NALM6 (cell line): ENCODE results near the genes SMTNL1, CLP1, OR5B2, GLYAT, OOSP3 and MS4A4E.

GRCh38 chr11:57537058-57537765 lies at the start of gene SMTNL1:
Gene SMTNL1, plus strand, starts transcription at chr11:57537595.
- PRO-cap, result no peak

DNA sequence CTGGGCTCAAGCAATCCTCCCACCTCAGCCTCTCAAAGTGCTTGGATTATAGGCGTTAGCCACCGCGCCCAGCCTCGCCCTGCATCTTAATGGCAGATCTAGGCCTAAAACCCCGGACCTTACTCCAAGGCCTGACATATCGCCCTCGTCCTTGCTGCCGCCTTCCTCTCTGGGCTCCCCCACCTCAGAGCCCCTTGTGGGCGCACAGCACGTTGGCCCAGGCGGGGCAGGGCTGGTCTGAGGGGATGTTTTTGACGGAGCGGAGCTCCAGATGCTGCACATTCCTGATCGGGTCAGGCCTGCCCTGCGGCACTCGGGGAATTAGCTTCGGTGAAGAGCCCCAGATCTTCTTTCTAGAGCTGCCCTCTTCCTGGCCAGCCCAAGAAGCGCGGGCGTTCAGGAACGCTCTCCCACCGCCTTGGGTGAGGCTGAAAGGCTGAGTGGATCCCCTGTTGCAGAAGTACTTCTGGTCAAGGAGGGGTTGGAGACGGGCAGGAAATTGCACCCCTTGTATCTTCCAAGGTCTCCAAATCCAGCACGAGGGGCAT lies 12.1 kb downstream of the YPEL4 start:
- PRO-cap, result no peak

DNA sequence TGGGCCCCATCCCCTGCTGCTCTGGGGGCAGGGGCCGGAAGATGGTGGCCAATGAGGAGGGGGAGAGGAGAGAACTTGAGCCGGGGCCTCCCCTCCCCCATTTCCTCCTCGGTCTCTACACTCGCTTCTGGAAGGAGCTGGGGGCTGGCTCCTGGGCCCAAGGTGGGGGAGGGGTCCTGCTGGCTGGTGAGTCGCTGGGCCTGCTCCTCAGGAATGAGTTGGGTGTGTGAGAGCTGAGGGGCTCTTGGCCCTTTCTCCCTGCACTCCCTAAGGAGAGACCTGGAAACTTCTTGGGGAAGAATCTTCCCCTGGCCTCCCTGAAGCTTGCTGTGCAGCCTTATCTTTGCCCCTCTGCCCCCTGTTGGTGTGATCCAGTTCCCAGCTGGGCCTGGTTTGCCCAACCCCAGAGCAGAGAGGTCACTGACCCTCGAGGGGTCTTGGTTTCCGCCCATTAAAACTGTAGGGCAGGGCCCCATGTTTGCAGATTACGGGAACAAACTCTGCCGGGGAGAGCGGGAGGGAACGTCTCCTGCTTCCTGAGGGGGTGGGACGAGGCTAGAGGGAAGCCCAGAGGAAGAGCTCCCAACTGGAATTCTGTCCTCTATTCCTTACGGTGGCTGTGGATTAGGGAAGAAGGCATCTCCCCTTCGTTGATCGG lies 10.1 kb downstream of the YPEL4 start:
- PRO-cap, result no peak

GRCh38 chr11:57657250-57658018 lies at the start of gene CLP1:
Gene CLP1, plus strand, starts transcription at chr11:57657762.
- PRO-cap, result bidirectional peak, plus-strand start at chr11:57657762, minus-strand start at chr11:57657430

- PRO-cap, result no peak
These were observed 7.4 kb downstream of the MED19 start for GRCh38 chr11:57704241-57705349.

GRCh38 chr11:57798765-57799799 lies 37.5 kb downstream of the CTNND1 start:
- PRO-cap, result no peak

GRCh38 chr11:58427885-58428557 lies at the start of gene OR5B2:
Gene OR5B2, minus strand, starts transcription at chr11:58428121.
- PRO-cap, result no peak

- PRO-cap, result no peak
These were observed 2.7 kb downstream of the GLYAT start for GRCh38 chr11:58729093-58729388.

DNA sequence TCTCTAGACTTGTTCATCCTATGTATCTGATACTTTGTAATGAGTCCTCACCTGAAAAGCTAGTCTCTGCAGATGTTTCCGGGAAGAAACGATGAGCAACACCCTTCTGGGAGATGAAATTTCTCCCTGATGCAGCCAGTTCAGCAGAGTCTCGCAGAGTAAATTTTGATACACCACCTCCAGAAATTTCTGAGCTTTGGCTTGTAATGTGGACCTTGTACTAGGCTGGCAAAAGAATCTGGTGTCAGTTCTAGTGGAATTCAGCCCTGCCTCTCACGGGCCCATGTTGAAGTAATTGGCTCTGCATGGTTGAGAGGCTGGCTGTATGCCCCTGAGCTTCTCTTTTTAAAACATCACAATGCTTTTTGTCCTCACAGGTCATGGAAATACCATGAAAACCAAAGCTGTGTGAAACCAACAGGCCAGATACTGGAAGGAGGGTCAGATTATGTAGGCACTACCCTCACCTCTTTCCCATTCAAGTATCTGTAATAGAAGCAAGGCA lies at the start of gene GLYAT:
TSS of gene GLYAT (minus strand) at position 160 of the 505 bp plus-strand sequence.
- PRO-cap, result no peak

DNA sequence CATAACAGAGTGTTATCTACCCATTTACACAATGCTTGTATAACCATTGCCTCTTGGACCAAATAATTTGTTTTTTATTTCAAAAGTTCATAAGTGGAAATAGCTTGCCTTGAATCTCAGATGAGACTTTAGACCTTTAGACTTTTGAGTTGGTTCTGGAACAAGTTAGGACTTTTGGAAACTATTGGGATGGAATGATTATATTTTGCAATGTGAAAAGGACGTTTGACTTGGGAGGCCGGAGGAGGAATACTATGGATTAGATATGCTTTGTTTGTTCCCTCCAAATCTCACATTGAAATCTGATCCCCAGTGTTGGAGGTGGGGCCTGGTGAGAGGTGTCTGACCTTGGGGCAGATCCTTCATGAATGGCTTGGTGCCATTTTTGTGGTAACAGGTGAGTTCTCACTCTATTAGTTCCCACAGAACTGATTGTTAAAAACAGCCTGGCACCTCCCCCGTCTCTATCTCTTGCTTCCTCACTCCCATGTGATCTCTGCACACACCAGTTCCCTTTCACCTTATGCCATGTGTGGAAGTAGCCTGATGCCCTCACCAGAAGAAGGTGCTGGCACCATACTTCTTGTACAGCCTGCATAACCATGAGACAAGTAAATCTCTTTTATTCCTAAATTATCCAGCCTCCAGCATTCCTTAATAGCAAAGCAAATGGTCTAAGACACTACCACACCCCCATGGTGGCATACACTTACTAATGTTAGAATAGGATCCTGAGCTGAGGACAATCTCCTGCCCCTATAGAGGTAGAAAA lies 3.3 kb upstream of the GLYAT start:
- PRO-cap, result no peak

GRCh38 chr11:58923248-58923927 lies 15.9 kb upstream of the GLYATL1 start:
- PRO-cap, result no peak

GRCh38 chr11:59058302-59058740 lies 27.8 kb upstream of the GLYATL1B start:
- PRO-cap, result no peak

DNA sequence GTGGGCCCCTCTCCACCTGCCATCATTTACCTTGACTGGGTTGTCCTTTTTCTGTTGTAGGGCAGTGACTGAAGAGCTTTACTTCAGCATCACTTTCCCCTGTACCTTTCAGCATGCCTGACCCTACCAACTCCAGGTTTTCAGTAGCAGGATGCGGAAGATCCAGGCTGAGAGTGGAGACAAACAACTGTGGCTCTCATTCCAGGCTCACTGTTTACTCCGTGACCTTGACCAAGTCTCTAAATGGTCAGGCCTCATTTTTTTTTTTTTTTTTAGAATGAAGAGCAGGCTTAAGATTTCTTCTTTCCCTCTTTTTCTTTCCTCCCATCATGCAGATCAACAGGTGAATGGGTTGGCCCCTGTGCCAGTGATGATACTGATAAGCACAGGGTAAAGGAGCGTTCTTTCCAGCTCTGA lies 3.7 kb downstream of the DTX4 start:
- PRO-cap, result no peak

DNA sequence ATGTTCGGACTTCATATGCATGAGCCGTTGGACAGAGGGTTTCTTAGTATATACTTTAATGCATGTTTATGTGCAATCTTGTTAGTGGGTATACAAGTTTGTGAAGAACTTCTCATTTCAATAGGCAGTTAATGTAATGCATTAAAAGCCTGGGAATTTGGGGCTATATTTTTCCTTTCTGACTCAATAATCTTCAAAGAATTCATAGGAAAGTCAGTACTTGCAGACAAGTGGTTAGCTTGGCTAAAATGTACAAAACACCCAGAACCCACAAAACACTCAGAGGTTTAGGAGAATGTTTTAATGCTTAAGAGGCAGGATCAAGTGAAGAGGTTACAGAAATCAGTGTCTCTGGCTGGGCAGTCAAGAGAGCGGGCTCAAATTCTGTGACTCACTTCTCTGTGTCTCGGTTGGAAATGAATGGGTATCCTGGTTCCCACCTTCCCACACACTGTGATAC lies 3.9 kb downstream of the MPEG1 start:
- PRO-cap, result no peak

DNA sequence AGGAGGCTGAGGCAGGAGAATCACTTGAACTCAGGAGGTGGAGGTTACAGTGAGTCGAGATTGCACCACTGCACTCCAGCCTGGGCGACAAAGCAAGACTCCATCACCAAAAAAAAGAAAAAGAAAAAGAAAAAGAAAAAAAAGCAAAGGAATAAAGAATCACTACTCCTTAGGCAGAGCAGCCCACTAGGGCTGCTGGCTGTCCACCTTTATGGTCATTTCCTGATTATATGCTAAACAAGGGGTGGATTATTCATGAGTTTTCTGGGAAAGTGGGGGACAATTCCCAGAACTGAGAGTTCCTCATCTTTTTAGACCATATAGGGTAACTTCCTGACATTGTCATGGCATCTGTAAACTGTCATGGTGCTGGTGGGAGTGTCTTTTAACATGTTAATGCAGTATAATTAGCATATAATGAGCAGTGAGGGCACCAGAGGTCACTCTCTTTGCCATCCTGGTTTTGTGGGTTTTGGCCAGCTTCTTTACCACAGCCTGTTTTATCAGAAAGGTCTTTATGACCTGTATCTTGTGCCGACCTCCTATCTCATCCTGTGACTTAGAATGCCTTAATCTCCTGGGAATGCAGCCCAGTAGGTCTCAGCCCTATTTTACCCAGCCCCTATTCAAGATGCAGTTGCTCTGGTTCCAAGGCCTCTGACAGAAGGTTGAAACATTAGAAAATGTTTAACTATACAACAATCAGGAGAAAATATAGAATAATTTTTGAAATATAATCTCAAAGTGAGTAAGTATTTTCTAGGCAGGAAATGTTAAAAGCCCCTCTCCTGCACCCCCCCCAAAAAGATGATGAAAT lies 36.5 kb downstream of the OR4D9 start:
- PRO-cap, result no peak

DNA sequence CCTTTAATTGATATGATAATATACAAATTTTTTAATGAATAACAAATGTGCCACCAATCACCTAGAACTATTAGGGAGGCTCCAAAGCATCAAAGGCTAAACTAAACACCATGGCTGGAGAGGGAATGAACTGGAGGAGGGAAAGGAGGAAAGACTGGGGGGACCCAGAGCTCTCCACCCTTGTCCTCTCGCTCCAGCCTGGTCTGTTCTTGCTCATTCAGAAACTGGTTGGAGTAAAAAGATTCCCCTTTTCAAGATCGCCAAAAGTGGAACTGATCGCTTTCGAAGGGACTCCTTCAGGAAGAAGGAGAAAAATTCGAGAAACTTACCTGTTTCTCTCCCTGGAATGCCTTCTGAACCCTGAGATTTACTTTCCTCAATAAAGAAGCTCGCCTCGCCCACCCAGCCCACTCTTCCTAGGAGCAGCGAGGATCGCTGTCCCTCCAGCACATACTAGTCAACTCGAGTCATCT lies 46.9 kb downstream of the OR4D9 start:
- PRO-cap, result no peak

DNA sequence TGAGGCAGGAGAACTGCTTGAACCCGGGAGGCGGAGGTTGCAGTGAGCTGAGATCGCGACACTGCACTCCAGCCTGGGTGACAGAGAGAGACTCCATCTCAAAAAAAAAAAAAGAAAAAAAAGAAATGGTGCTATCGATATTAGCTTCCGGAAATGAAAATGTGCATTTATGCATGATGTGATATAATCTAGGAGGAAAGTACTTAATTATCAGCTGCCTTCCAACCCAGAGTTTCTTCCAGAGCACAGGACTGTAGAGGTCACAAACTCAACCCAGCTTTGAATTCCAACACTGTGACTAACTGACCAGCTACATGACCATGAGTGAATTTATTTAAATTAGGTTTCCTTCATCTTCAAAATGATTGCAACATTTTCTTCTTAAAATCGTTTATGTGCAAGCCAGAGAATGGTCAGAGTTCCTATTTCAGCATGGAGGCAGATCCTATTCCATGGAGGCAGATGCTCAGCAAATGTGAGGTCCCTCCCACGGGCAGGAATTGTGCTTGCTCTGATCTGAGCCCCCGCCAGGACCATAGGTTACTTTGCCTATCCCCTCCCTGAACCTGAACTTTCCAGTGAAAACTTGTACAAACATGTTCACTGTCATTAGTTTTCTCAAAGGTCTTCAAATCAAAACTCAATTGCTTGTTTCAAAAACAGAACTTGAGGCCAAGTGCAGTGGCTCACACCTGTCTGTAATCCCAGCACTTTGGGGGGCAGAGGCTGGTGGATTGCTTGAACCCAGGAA lies 42.3 kb downstream of the OSBP start:
- PRO-cap, result no peak

- PRO-cap, result unidirectional peak, minus-strand start at chr11:59627019
These were observed 11.3 kb upstream of the OSBP start for GRCh38 chr11:59626864-59627370.

- PRO-cap, result no peak
These were observed at the start of gene OOSP3 for GRCh38 chr11:59878482-59878986. Gene OOSP3, plus strand, starts transcription at chr11:59878782.

DNA sequence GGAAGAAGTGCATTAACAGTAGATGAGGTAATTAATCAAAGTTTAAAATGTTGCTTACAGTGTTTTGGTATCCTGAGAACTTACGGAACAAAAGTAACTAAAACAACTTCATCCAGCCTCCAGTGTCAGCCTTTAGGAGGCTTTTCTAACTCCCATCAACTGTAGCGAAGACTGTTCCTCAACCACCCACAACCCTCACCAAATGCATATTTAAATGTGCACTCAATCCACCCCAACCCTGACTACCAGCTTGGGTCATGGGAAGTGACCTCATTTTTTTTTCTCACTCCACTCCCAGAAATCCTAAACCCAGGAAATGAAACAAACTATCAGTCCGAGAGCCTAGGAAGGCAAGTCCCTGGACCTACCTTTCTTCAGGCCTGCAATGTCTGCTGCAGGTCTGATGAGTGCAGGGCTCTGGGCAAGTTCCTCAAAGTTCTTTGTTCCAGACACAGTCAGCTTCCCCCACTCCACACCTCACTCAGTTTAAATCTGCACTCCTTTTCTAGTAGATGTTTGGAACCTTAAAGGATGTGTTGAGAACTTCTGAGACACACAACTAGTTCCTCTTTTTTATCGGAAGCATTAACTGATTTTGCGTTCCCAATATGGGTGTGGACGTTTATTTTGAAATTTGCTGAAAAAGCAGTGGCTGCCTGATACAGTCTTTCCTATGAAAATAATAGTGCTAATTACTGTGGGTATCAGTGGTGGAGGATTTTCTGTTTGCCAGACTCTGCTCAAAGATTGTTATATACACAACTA lies at the start of gene MS4A4E:
TSS of gene MS4A4E (minus strand) at position 548 of the 765 bp plus-strand sequence.
- PRO-cap, result no peak